Monocyte (primary cell): Measurements from ENCODE around the gene SPTLC1.

DNA sequence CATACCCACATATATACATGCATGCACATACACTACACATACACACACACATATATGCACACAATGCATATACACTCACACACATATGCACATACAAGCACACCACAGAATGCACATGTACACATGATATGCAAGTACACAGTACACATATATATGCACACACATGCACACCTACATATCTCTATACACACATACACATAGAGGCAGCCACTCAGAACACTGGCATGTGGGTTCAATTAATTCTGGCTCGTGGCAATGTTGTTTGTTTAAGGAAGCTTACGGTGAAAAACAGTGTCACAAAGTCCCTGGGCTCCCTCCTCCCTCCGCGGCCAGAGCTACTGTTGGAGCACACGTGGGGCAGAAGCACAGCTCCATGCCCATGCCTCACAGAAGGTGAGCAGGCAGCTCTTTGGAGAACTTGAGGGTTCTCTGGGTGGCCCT is 107.3 kb downstream of the GADD45G start:
- PRO-cap, 2 experiments, result no peak in any of the 2 experiments

DNA sequence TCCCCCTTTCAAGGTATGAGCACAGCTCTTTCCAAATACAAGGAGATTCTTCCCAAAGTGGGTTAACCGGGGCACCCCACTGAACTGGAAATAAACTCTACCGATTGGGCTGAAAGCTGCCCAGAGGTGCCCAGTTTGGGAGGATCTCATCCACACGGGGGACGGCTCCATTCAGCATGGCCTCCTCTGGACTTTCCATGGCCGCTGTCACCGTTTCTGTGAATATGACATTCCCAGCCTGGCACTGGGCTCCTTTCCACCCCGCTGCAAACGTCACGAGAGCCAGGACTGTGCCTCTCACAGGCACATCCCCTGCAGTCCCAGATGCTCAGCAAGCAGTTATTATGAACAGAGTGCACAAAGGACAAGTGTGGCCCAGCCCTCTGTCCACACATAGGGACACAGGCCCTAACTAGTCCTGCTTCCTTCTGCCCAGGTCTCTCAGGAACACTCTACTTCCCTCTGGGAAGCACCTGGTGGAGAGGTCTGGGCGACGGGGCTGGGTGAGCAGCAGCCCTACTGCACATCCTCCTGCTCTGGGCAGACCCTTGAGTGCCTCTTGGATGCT is 269.5 kb downstream of the GADD45G start:
- PRO-cap, 2 experiments, result no peak in any of the 2 experiments

DNA sequence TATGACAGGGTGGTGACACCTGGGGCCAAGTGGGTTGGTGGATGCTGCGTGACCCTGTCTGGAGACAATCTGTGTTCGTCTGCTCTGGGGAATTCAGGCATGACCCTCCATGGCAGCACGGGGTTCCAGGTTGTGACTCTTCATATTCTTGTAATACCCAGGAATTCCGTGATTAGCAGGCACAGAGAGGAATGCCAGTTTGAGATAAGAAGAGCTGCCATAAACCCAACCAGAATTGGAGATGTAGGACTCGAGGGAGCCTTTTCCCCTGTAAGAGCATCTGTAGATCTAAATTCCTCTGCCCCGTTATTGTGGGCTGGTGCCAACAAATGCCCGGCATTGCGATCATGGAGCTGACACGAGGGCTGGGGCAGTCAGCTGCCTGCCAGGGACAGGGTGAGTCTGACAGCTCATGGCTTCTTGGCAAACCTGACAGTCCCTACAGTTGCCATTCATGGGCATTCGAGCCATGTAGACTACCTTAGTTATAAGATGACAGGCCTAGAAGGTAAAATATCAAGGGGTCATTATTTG is 279.8 kb downstream of the GADD45G start:
- PRO-cap, 2 experiments, result no peak in any of the 2 experiments

DNA sequence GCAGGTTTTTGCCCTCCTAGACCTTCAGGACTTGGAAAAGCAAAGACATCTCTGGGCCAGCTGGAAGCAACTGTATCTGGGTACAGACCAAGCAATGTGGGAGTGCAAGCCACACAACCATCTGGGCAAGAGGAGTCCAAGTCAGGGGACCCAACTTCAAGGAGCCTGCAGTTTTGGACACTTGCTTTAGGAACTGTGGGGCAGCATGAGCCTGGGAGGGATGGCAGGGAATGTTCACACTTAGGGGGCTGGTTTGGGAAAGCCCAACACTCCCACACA is 323.3 kb downstream of the GADD45G start:
- PRO-cap, 2 experiments, result no peak in any of the 2 experiments

DNA sequence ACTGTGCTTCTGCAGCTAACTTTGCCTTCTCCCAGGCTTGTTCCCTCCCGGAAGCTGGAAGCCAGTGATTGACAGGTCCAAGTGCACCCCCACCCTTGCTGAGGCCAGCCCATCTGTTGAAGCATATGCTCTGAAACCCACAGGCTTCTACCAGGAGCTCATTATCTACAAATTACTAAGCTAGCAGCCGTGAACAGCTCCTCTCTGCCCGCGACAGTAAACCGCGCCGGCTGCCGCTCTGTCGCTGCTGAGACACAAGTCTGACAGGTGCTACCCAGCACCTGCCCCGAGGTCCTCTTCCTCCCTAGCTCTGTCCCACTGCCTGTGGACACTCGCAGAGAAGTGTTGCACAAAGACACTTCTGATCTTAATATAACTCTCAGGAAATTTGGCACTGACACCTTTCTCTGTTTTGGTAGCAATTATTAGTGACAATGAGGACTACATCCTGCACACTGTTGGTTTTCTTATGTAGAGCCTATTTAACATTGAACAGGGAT is 490.9 kb downstream of the GADD45G start:
- PRO-cap, 2 experiments, result no peak in any of the 2 experiments

- PRO-cap, 2 experiments, result no peak in any of the 2 experiments
Measured at GRCh38 chr9:90169302-90169718, 473.3 kb downstream of the DIRAS2 start.

- PRO-cap, 2 experiments, result peak in 2 of 2 experiments; most common plus-strand start chr9:90770593 (in 1)
Measured at GRCh38 chr9:90770361-90770825, 31.2 kb upstream of the SYK start.

GRCh38 chr9:90826190-90826788 is 24.7 kb downstream of the SYK start:
- PRO-cap, 2 experiments, result peak in 2 of 2 experiments; most common plus-strand start chr9:90826508 (in 2)

DNA sequence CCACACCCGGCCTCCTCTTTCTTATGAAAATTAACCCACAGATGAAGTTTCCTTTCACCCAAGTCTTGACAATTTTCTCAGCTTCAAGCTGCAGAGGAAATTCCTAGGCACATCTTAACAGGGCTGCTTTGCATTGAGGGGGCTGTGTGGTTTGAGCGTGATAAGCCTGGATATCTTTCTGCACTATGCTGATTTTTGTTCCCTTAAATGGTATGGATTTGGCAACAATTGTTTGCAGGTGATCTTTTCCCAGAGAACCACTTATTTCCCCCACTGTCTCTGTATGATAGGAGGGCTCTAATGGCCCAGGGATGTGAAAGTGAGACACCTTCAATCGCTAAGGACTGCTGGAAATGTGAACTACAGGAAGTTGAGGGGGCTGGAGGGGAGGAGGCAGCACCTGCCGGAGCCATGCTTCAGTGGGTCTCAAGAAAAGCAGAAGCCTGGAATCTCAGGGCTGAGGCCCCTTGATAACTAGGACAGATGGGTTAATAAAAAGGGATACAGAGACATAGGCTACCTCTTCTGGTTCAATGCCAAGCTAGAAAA is 29.3 kb downstream of the SYK start:
- PRO-cap, 2 experiments, result peak in 2 of 2 experiments; most common plus-strand start position 370 of the sequence (in 1)

DNA sequence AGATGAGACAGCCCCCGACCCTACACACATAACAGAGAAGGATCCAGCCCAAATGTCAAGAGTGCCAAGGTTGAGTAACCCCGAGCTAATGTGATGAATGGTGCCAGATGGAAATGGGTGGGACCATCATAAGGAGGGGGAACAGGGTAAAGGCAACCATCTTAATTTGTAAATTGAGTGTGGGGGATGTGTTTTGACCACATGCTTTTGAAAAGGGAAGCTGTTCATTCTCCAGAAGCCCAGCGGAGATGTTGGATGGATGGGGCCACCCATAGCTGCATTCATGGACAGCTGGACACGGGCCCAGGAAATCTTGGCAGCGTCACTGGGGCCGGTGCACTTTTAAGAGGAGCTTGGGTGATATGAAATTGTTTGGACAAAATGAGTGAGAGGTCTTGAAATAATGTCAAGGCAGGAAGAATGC is 33.5 kb downstream of the SYK start:
- PRO-cap, 2 experiments, result peak in 2 of 2 experiments; most common plus-strand start position 245 of the sequence (in 2)

GRCh38 chr9:91117283-91117907 is 244.3 kb downstream of the AUH start:
- PRO-cap, 2 experiments, result no peak in any of the 2 experiments

DNA sequence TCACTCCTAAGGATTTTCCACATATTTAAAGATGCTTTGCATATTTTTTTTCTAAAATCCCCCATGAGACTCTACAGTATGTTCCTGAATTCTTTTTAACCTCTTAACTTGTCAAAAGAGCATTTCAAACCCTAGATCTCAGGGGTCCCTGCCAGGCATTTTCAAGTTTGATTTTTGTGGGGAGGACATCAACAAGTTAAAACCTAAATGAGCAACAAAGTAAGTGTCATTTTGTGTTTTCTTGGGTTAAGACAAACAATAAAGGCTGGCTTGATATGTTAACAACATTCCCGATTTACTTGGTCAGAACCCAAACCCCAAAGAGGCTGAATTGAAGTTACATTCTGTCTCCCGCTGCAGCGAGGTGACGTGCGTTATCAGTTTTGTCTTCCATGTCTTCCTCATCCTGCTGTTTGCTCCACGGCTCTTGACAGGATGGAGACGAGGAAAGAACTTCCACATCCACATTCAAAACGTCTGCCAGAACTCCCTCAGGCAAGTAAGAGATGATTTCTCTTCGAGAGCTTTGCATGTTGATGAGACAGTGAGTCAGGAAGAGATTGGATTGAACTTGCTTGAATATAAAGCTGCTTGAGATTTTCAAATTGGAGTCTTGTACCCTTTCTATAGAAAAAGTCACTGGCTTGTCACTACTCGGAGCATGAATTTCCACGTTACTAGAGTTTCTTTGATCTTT is 242.7 kb downstream of the AUH start:
- PRO-cap, 2 experiments, result no peak in any of the 2 experiments

DNA sequence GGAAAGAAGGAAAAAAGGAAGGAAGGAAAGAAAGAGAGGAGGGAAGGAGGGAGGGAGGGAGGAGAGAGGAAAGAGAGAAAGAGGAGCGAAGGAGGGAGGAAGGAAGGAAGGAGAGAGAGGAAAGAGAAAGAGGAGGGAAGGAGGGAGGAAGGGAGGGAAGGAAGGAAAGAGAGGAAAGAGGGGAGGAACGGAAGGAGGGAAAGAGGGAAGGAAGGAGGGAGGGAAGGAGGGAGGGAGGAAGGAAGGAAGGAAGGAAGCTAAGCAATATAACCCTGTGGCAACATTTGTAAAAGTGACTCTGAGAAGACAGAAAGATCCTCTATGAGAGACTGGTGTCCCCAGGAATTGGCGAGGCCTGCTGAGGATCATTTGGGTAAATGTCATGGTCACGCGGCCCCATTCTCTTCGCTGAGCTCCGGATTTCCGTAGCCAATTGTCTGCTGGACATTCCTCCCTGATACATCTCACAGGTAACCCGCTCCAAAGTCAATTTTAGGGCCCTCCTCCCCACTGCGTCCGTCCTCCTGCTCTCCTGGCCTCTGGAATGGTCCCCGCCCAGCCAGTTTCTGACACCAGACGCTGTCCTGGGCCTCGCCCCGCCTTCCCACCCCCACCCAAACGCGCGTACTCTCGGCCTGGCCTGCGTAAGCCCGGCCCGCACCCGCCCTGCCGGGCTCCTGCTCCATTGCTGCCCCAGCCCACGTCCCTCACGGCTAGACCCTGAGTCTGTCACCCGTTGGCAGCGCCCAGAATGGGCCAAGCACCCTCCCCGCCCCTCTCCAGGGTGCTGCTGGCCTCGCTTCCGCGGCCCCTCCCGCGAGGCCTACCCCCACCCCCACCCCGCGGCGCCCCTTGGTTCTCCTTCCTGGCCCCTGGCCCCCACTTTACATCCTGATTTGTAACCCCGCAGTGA is 202.1 kb downstream of the AUH start:
- PRO-cap, 2 experiments, result no peak in any of the 2 experiments

GRCh38 chr9:91375134-91375428 is 13.4 kb upstream of the AUH start:
- PRO-cap, 2 experiments, result peak in 1 of 2 experiments; most common plus-strand start chr9:91375310 (in 1)

DNA sequence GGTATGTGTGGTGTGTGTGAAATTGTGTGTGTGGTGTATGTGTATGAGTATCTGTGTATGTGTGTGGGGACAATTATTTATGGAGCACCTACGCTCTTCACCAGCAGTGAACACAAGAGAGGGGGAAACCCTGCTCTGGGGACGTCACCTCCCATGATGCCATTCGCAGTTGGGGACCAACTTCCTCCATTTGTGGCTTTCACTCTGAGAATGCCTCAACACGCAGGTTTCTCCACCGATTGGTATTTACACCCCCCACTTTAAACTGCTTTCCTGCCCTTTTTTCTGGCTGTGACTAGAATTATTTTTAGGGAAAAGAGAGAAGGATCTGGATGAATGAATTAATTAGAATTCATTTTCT is 238.0 kb downstream of the ROR2 start:
- PRO-cap, 2 experiments, result no peak in any of the 2 experiments

- PRO-cap, 2 experiments, result no peak in any of the 2 experiments
Measured at GRCh38 chr9:91844233-91844684, 105.8 kb downstream of the ROR2 start.

DNA sequence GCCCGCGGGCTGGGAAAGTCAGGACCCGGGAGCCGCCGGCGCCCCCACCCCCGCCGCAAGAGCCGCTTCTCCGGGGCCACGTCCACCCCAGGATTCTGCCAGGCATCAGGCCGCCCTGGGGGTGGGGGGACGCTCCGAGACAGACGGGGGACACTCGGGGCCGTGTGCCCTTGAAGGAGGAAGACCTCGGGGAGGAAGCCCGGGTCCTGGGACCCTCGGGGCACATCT is 820 bp downstream of the ROR2 start:
- PRO-cap, 2 experiments, result no peak in any of the 2 experiments

- PRO-cap, 2 experiments, result peak in 2 of 2 experiments; most common plus-strand start chr9:92115498 (in 2); most common minus-strand start chr9:92115413 (in 2)
Measured at GRCh38 chr9:92114822-92115817, at the start of gene SPTLC1. SPTLC1 (minus strand) TSS chr9:92115413.

DNA sequence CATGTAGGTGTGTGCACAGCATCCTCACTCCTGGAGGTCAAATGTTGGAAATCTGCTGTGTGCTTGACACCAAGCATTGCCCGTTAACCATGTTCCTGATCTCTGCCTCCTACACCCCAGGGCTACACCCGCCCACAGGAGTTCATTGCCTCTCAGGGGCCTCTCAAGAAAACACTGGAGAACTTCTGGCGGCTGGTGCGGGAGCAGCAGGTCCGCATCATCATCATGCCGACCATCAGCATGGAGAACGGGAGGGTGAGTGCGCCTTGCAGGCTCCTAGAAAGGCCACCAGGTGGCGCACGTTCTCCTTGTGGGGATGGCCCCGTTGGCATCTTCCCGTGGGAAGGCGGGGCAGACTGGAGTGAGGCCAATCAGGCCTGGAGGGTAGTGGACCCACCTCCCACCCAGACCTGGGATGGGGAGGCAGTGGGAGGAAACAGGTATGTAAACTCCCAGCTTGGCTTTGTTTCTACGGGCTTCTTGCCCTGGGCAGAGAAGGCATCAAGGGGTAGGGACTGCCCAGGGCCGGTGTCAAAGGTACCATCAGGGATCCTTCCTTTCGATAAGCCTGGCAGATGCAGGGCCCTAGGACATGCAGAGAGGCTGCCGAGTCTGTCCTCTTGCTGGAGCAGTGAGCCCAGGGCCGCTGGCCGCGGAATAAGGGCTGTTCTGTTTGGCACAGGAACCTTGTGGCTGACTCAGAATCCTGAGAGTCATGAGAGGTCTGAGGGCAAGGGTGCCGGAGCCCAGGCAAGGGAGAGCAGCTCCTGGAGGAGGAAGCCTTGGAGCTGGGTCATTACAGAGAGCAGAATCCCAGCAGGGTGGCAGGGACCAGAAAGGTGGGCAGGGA is 18.8 kb upstream of the SPTLC1 start:
- PRO-cap, 2 experiments, result no peak in any of the 2 experiments

DNA sequence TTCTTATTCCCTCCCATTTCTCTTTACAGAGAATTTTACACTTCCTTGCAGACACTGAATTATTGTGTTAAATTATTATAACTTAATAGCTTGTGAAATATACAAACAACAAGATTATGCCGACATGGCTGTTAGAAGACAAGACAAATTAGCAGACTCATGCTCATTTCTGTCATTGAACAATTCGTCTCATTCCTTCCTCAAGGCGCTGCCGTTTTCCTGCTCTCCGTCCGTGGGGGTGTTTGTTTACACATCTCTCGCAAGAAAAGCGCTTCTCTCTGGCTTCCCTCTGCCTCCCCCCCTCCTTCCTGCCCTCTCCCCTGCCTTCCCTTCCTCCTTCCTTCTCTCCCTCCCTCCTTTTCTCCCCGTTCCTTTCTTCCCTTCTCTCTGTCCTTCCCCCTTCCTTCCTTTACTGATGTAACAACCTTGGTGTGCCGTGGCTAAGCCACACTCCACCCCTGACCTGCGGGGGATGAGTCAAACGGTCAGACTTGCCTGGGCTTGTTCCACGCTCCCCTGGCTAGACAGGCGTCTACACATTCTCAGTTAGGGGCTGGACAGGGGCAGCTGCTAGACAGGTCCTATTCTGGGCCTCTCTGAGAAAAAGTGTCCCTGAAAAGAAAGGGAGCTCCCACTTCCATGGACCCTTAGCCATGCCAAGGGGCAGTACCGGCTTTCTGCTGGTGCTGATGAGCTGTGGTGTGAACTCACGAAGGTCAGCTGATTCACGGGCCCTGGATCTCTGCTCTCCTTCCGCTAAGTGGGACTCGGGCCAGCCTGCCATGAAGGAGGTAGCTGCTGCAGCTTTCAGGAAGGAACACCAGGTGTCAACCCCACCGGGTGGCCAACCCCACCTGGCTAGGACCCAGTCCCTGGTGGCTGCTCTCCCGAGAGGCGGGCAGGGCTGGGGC is 32.0 kb upstream of the SPTLC1 start:
- PRO-cap, 2 experiments, result no peak in any of the 2 experiments